Frontal cortex (tissue), 2 donors: ENCODE data around the genes SH2D1B and RGS5.

GRCh38 chr1:162365233-162366107 lies 11.2 kb downstream of the SPATA46 start:
- RAMPAGE, long total RNA = no peak

- RAMPAGE, long total RNA = no peak
These were observed 6.4 kb downstream of the SPATA46 start for GRCh38 chr1:162370206-162370612.

DNA sequence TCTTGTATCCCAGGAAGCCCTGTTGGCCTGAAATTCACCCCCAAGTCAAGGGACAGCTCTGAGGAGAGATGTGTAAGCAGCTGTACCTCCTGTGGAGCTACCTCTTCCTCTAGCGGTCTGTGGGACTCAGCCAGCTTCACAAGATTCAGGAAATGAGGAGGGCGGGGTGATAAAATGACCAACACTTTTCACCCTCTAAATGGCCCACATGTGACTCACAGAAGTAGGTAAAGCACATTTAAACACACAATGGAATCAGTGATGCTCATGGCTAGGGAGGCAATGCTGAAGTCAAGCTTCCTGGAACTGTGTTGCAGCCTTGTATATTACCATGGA lies at the start of gene SH2D1B:
SH2D1B (minus strand) TSS at position 111 of the 336 bp plus-strand sequence.
- RAMPAGE, long total RNA = no peak

GRCh38 chr1:162557484-162557853 lies 4.1 kb upstream of the UAP1 start:
- RAMPAGE, long total RNA = no peak

DNA sequence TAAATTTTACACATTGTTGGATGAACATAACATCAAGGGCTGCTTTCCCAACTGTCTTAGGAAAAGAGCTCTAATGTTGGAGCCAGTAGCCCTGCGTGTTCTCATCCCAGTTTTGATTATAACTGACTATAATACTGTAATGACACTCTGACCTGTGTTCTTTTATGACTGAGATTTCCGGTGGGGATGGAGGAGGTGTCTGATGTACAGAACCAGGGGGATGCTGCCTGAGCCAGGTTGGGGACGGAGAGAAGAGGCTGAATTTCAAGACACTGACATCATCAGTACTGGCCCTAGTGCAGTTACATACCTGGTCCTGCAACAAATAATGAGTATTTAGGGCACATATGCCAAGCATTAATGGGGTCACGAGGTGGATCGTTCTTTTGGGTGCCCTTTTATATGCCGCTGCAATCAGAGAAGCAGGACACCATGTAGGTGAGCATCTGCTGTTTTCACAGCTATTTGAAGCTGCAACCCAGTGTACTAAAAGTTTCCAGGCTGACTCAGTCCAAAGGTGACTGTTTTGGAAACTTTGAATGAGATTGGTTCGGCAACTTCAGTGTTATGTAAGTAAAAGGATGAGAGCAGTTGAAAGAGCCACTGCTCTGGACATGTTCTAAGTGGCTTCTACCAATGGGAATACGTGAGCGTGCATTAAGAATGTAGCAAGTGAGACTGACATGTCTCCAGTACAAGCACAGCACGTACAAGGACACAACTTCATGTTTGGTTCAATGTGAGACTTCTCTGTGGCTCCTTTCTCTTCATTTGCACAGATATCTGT lies 55.4 kb downstream of the DDR2 start:
- RAMPAGE, long total RNA = no peak

- RAMPAGE, long total RNA = no peak
These were observed 36.0 kb downstream of the RGS5 start for GRCh38 chr1:163166688-163167057.

GRCh38 chr1:163202771-163203567 lies at the start of gene RGS5:
Gene RGS5 (minus strand): TSS chr1:163202916.
- RAMPAGE, long total RNA = no peak

DNA sequence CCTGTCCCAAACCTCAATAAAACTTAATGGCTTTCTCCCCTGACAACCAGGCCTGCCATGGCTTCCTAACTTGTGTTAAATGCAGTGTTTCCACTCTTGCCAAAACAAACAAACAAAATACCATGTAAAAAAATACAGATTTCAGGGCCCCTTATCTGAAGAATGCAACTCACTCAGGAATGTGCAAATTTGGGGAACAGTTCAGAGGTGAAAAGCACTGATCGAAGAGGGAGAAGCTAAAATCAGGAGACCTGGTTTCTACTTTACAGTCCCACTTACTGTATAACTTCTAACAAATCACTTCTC lies 814 bp upstream of the NUF2 start:
- RAMPAGE, long total RNA = no peak

DNA sequence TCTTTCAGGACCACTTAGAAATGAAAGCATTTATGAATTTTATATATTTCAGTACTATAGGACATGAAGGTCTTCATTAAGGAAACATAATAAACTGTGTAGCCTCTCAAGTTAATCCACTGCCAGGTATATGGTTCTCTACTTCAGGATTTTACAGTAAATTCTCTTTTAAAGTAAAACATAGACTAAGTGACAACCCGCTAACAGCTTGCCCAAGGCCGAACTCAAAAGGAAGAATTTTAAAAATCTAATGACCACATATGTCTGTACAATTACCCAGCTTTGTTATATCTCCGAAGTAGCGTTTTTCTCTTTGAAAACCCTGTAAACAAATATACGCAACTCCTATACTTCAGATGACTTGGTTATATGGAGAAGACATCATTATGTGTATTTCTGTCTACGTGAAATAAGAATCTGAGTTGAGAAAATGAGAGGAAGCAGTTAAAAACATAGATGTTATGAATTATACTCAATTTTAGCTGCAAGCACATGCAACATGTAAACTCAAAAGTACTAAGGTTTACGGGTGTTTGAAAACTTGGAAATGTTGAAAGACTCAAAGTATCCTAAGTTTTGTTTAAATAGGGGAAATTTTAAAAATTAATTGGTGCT lies 2.0 kb downstream of the PBX1 start:
- RAMPAGE, long total RNA = no peak

- RAMPAGE, long total RNA = no peak
These were observed 29.9 kb downstream of the PBX1 start for GRCh38 chr1:164588507-164589731.

DNA sequence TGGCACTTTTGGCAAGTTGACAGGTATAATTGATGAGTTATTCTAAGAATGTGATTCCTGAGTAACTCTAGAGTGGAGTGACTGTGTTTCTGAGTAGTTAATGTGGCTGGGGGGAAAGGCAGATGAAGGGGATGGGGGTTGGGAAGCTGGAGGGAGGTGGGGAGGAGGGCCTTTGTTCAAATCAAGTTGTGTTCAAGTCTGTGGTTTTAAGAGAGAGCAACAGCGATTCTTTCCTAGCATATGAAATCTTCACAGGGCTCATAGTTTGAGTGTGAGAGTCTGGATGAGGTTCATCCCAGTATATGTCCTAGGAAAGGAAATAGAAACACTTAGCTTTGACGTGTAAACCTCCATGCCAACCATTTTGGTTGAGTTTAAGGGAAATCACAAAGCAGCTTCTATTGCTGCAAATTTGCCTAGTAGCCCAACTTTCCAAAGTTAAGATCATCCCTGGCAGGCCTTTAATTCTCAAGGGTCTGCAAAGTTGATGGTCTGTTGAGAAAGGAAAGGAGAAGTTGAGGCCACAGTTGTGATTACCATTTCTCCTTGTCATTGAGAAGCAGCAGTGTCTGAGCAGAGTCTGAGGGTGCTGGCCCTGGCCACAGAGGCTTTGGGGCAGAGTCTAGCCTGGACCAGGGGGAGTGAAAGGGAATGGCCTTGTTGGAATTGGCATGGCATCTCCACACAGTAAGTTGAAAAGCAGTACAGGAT lies 33.1 kb downstream of the PBX1 start:
- RAMPAGE, long total RNA = no peak

- RAMPAGE, long total RNA = no peak
These were observed 43.7 kb downstream of the PBX1 start for GRCh38 chr1:164602484-164603250.

- RAMPAGE, long total RNA = no peak
These were observed 71.5 kb downstream of the PBX1 start for GRCh38 chr1:164630285-164631163.

DNA sequence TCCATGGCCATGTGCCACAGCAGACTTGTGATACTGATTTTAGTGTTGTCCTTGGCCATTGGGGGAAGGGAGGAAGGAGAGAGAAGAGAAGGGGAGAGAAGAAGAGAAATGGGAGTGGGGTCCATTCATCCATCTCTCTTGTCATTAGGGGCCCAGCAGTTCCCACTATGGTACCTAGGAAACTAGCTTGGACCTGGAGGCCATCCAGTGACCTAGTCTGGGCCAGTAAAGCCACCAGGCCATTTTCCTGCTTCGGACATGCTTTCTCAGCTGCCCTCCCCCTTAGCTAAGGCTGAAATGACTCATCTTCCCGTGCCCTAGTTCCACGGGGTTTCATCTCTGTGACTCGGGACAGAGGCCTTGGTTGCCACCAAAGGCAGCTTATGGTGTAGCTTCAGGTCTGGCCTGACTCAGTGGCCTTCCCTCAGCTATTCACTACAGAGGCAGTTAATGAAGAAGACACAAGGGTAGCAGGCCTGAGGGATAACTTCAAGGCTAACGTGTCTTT lies 82.2 kb downstream of the PBX1 start:
- RAMPAGE, long total RNA = no peak

DNA sequence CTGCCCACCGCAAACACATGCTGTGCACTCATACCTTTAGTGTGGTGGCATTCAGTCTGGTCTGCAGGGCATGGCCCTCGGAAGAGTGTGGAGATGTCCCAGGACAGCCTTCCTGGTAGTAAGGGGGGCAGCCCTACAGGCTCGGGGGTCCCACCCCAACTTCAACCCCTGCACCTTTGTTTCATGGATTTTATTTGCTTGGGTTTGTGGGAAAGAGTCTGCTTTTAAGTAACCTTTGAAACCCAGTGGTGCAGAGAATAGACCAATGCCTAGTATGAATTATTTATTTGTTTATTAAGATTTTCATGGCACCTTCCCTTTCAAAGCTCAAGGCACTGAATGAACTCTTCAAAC lies 87.9 kb downstream of the PBX1 start:
- RAMPAGE, long total RNA = no peak

DNA sequence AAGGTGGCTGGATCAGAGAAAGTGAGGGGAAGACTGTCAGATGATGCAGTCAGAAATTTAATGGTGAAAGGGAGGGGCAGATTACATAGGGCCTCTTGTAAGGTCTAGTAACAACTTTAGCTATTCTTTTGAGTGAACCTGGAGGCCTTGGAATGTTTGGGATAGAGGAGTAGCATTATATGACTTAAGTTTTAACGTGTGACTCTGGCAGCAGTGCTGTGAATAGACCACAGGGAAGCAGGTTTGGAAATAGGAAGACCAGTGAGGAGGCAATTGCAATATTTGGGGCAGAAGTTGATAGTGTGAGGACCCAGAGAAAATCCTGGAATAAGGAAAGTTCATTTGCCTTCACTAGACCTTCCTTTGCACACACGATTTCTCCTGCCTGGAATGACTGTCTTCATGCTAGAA lies 302.9 kb downstream of the PBX1 start:
- RAMPAGE, long total RNA = no peak

DNA sequence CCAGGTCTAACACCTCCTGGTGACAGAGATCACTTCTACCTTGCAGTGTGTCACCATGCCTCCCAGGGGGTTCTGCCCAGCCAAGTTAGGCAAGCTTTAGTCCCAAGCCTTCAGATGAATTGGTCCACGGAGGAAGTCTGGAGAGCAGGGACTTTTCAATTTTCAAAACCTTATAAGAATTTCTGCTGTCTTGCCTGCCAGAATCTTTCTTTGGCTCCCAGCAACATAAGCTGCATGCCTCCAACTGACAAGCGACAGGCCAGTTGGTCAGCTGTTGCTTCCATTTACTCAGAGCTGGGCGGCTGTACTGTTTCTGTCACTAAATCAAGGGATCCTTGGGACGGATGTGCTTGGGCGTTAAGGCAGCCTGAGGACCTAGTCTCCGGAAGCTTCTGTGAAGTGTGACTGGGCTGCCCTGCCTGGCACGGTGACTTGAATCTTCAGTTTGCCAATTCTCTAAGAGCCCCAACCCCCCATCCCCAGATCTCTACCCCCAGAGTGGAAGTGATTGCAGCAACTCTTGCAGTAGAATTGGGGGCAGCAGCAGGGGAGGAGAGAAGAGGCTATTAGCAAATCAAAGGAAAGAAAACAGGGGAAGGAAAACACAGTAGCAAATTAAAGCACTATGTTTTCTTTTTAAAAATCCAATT lies 1.1 kb downstream of the RXRG start:
- RAMPAGE, long total RNA = no peak

DNA sequence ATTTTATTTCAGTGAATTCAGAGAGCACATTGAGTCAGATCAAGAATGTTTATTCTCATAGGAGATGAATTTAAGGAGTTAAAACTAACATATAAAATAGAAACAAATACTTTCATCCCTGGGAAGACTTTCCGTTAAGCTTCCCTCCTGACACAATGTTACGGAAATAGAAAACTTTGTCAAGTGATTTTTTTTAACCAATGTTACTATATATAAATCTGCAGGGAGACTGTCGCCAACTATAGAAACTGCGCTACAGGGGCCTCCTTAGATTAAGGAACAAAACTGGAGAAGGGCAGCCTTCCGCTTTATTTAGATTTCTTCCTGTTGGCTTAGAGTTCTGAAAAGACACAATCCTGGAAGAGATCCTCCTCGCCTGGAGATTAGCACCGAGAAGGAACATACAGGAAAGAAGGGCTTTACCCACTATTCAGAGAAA lies 1.4 kb downstream of the MGST3 start:
- RAMPAGE, long total RNA = no peak

GRCh38 chr1:165649699-165650062 lies 18.6 kb downstream of the MGST3 start:
- RAMPAGE, long total RNA = no peak

- RAMPAGE, long total RNA = no peak
These were observed 29.7 kb downstream of the UCK2 start for GRCh38 chr1:165856903-165857703.